Measurements from ENCODE around the genes FOXP4 and PRICKLE4.

DNA sequence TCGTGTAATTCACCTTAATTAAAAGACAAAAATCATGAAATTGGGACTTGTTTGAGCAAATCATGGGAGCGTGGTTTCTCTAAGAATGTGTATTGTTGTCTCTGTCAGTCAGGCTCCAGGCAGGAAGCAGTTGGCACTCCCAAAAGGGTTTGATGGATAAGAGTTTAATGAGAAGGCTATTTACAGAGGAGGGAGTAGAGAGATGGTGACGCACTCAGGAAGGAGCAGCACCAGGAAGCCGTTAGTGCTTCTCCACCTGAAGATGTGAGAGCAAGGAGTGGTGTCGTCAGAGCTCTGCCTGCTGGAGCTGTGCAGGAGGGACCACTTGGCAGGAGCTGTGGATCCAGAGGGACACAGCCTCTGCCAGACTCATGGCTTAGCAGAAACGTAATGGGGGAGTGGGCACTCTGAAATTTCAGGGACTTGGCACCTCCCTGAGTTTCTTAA is 16.7 kb downstream of the DAAM2 start:
- RAMPAGE, long total RNA, result no peak
- RRBS, result no CpG with 5 or more reads among the region's 6 CpGs

DNA sequence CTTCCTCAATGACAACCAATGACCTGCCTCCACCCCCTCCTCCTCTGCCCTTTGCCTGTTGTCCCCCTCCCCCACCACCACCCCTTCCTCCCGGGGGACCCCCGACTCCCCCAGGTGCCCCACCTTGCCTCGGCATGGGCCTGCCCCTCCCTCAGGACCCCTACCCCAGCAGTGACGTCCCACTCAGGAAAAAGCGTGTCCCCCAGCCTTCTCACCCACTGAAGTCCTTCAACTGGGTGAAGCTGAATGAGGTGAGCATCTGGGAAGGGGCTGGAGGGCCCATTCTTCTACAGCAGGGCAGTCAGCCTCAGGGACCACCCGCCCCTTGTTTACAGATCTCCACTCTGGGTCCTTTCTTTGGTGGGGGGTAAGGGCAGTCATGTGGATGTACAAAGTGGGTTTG is 55.0 kb downstream of the MOCS1 start:
- RAMPAGE, long total RNA, result no peak
- RRBS, result no CpG with 5 or more reads among the region's 6 CpGs

- RAMPAGE, long total RNA, result no peak
- RRBS, result no CpG with 5 or more reads among the region's 2 CpGs
These were observed 45.1 kb upstream of the MOCS1 start for GRCh38 chr6:39979411-39979779.

DNA sequence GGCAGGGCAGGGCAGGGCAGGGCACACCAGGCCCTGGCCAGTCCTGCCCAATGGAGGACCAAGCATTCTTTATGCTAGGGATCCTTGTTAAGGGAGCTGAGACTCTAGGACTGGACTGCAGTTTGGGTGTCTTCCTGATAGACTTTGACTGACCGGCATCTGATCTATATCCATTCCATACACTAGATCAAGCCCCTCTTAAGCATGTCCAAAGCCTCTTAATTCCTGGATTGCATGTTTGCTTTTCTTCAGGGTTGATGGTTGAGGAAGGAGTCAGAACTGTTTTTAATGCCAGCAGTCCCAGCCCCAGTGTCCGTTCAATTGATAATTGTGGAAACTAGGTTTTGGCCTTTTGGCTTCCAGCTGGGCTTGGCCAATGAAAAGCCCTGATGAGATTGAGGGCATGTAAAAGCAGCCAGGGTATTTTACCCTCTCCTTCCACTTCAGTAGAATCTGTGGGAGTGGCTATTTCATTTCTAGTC is 175.0 kb upstream of the MOCS1 start:
- RAMPAGE, long total RNA, result no peak
- RRBS, result no CpG with 5 or more reads among the region's 2 CpGs

GRCh38 chr6:40138406-40138954 is 204.2 kb upstream of the MOCS1 start:
- RAMPAGE, long total RNA, result no peak
- RRBS, result no CpG with 5 or more reads among the region's 8 CpGs

DNA sequence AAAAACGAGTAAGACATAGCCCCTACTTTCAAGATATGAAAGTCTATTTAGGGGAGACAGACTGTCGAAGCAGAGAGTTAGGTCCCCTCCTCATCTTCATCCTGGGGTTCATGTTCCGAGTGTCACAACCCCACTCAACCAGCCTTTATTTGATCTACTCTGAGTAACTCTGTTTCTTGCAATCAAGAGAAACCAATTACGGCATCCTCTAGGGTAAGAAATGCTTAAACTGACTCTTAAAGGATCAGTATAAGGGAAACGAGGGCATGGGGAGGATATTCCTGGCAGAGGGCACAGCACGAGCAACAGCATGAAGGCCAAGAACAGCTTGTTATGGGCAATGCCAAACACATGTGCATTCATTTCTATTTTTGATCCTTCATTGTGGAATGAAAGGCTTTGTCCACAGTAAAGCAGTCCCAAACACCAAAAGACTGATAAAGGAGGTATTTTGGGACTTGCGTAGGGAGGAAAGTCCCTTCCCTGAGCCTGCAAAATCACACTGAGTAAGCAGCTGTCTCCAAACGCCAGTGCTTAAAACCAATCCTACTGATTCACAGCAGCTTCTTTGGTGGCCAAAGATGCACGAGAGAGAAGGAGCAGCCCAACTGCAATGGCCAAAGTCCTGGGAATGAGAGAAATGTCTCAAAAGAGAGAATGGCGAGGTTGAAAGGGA is 138.3 kb downstream of the UNC5CL start:
- RAMPAGE, long total RNA, result no peak
- RRBS, result no CpG with 5 or more reads among the region's 10 CpGs

DNA sequence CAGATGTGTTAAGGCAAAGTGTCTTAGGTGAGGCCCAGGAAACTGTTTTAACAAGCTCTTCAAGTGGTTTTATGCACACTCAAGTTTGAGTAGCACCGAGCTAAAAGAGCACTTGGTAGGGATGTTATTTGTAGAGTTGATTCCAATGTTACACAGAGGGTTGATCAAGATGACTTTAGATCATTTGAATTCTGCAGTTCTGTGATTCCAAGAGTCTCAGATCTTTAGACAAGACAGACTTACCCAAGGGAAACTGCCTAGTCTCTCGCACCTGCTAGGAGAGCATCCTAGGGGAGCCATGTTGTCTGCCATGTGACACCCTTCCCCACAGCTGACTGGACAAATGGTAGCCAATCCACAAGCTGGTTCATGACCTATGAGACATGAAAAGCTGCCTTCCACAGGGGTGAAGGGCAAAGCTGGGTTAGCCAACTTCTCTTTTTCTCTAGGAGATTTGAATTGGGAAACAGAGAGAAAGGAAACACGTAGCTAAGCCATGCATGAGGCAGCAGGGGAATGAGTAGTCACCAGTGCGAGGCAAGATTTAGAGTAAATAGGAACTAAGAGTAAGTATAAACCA is 18.4 kb downstream of the TREML2 start:
- RAMPAGE, long total RNA, result no peak
- RRBS, result no CpG with 5 or more reads among the region's 4 CpGs

- RAMPAGE, long total RNA, result no peak
- RRBS, result no CpG with 5 or more reads among the region's 5 CpGs
These were observed 12.7 kb downstream of the TREM1 start for GRCh38 chr6:41273798-41274240.

DNA sequence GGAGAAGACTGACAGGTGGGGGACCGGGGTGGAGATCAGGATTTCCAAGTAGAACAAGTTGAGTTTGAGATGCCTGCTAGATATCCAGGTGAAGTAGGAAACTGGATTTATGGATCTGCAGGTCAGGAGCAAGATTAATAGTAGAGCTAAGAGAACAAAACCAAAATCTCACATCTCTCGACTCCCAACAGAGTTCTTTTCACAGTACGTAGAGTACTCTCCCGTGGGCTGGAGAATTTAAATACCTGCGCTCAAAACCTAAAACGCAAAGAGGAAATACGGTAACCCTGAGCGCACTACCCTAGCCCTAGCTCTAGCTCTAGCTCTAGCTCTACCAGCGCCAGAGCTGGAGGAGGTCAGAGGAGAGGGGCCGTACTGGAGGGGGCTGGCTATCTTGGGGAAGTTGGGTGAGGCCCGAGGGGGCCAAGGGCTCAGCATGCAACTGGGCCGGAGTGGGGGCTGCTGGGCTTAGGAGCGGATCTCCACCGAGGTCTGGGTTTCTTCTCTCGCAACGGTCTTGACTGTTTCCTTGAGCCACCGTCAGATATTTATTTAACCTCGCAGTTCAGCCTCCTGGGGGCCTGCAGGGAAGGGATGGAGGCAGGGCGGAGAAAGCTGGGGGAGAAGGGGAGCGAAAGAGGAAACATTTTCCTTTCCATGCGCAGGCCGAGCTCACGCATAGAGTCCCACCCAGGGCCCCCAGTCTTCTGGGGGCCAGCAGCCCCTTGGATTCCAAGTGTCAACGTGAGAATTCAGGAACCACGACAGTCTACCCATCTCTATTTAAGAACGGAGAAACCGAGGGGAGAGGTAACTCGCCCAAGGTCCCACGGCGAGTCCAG is 91.0 kb downstream of the NCR2 start:
- RAMPAGE, long total RNA, result no peak
- RRBS, result no CpG with 5 or more reads among the region's 30 CpGs

GRCh38 chr6:41456607-41457304 is 89.4 kb upstream of the FOXP4 start:
- RAMPAGE, long total RNA, result no peak
- RRBS, result no CpG with 5 or more reads among the region's 5 CpGs

DNA sequence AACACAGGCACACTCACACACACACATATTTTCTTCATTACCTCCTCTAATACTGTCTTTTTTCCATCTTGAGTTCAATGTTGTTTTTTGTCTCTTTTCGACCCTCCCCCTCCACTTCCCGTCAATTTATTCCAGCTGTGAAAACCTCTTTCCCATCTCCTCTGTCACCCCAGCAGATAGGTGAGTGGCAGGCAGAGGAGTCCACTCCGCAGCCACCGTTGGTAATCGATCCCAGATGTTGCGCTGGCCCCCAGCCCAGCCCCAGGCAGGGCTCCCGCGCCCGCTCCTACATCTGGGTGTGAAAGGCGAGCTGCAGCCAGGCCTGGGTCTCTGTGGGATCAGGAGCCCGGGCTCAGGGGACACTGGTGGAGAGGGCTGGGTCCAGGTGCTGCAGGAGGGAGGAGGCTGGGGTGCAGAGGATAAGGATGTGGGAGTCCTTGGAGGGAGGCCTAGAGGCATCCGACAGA is 56.7 kb upstream of the FOXP4 start:
- RAMPAGE, long total RNA, result no peak
- RRBS, result no CpG with 5 or more reads among the region's 12 CpGs

DNA sequence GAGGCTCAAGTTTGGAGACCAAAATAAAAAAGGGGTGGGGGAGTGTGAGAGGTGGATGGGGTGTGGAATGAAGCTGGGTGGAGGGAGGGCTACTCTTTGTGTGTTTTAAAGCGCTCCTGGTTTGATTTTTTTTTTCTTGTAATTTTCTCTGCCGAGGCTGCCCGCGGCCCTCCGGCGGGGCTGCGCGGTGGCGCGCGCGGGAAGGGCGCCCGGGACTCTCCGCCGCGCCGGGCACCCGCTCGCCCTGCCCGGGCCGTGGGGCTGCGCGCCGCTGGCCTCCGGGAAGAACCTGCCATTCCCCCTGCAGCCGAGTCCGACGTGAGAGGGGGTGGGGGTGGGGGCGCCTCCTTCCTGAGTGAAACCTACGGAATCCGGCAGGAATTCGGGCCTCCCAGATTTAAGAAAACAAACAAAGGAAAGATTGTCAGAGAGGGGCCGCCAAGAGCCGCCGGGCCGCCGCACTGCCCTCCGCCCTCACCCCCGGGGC is 42.5 kb upstream of the FOXP4 start:
- RAMPAGE, long total RNA, result no peak
- RRBS, result 3% methylated on average over 19 of the region's 40 CpGs

DNA sequence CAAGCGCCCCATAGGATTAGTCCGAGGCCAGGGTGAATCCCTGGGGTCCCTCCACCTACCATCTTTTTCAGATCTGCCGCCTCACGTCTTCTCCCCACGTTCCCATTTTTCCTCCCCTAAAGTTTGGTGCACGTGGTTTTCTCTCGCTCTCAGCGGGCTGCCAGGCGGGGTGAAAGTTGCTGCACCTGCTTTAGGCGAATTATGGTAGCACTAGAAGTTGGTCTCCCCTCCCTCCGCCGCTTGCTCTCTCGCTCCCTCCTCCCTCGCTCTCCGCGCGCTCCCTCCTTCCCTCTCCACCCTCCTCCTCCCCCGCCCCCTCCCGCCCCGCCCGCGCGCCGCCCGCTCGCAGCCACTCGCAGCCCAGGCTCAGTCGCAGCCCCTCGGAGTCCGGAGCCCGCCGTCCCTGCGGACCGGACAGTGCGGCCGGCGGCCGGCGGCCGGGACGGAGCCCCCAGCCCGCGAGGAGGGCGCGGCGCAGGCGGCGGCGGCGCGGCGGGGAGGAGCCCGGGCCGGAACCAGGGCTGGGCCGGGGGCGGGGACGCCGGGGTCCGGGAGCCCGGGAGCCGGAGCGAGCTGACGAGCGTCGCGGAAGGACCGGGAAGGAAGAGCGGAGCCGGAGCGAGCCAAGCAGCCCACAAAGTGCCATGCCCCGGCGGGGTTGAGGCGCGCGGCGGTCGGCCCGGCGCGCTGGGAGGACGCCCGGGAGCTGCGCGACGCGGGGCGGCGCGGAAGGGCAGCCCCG is at the start of gene FOXP4:
FOXP4 (plus strand) TSS at position 352 of the 742 bp plus-strand sequence.
- RAMPAGE, long total RNA, result no peak
- RRBS, result 1% methylated on average over 23 of the region's 90 CpGs

GRCh38 chr6:41637292-41638068 is 788 bp upstream of the MDFI start:
- RAMPAGE, long total RNA, result no peak
- RRBS, result 6% methylated on average over 14 of the region's 45 CpGs

- RAMPAGE, long total RNA, result no peak
- RRBS, result 2% methylated on average over 25 of the region's 54 CpGs
These were observed at the start of gene PRICKLE4 for GRCh38 chr6:41780318-41781213. PRICKLE4 (plus strand) TSS chr6:41780782.

DNA sequence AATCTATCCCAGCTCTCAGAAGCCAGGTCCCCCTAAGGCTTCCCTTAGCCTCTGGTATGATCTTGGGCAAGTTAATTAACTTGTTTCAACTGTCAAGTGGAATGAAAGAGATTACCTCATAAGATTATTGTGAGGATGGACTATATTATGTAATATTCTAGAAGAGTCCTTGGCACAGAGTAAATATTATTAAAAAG is 1.0 kb downstream of the PRICKLE4 start:
- RAMPAGE, long total RNA, result no peak

DNA sequence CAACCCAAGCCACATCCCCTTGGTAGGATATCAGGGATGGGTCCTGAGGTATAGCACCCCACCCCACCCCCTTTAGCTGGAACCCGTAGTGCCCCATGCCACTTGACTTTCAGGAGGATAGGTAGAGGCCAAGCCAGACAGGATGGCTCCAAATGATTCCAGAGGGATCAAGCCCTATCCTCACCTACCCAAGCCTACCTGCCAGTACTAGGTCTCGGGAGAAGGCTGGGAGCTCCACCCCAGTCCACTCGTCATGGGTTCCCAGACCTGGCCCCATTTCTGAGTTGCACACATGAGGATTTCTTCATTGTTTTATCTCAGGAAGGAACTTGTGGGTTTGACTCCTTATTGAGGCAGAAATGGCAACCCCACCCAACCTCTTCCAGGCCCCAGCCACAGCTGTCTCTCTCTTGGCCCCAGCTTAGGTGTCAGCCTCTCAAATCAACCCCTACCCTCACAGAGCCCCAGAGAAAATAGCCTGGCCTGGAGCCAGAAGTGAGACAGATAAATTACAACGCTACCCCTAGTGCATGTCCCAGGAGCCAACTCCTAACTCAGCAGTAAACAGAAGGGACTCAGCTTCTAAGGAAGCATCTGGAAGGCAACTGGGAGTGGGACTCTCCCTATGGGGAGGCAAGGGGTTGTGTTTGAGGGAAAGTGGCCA is 3.5 kb downstream of the CCND3 start:
- RAMPAGE, long total RNA, result no peak
- RRBS, result no CpG with 5 or more reads among the region's 4 CpGs

DNA sequence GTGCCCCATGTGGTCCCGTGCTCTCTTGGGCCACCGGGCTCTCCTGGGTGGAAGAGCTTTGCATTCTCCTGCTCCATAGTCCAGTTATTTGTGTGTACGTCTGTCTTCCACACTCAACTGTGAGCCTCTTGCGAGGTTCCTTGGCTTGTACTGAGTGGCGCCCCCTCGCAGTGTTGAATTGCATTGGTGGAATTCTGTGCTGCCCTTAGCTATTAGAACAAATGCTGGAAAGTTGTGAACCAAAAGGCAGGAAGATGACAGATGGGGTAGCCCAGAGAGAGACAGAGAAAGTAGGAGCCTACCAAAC is 45.9 kb downstream of the TAF8 start:
- RAMPAGE, long total RNA, result no peak
- RRBS, result no CpG with 5 or more reads among the region's 6 CpGs

DNA sequence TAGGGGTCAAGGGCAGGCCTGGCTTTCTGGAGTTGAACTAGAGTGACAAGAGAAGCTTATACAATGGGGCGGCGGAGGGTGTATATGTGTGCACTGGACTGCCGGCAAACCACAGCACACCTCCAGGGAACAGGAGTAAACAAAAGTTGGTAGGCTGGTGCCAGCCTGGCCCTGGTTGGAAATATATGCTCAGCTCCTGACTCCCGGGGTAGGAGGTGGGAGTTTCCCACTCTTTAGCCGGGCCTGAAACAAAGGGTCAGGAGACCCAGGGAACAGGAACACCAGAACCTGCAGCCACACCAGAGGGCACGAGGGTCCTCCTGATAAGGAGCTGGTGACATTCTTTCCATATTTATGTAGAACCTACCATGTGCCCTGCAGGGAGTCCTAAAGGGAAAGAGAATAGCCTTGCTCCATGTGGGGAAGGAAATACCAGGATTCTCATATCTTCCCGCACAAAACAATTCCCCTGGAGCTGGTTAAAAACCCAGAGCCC is 5.1 kb downstream of the C6orf132 start:
- RAMPAGE, long total RNA, result no peak
- RRBS, result 26% methylated on average over 2 of the region's 7 CpGs

GRCh38 chr6:42197892-42198602 is 3.3 kb upstream of the GUCA1B start:
- RAMPAGE, long total RNA, result no peak
- RRBS, result no CpG with 5 or more reads among the region's 13 CpGs

All from epithelial cell of proximal tubule (primary cell).